Astrocyte (in vitro differentiated cells and primary cell): ENCODE results near the gene KCNJ1.

GRCh38 chr11:128417542-128417833 lies 169.9 kb downstream of the ETS1 start:
- PRO-cap: no peak
- RRBS, 2 experiments: no CpG with 5 or more reads among the region's 3 CpGs

GRCh38 chr11:128455550-128456264 lies 131.7 kb downstream of the ETS1 start:
- PRO-cap: unidirectional peak, minus-strand start at chr11:128455832
- RRBS, 2 experiments: no CpG with 5 or more reads among the region's 5 CpGs

GRCh38 chr11:128456575-128456991 lies 130.8 kb downstream of the ETS1 start:
- PRO-cap: no peak
- RRBS, 2 experiments: no CpG with 5 or more reads among the region's 5 CpGs

DNA sequence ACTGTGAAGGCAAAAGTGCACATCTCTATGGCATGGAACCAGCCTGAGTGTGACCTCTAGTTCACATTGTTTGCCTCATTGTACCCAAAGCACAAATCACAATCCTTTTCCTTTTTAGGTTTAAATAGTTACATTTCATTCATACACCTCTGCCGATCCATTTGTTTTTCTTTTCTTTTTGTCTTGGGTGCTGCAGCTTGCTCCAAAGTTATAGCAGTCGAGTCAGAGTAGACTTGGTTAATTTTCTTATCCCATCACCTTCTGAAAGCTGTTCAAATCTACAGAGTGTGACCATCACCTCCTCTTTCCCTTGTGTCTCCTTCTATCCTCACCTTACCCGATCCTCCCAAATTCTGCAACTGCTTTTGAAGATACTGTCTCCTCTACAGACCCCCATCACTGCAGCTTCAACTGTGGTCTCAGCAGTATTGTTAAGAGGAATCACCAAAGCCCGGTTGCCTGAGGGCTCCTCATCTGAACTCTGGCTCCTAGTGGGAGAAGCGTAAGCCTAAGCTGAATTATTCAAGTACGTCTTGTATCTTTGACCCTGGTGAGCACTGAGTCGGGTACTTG lies 130.2 kb downstream of the ETS1 start:
- PRO-cap: no peak
- RRBS, 2 experiments: no CpG with 5 or more reads among the region's 7 CpGs

- PRO-cap: no peak
- RRBS, 2 experiments: no CpG with 5 or more reads among the region's 4 CpGs
These were observed 129.7 kb downstream of the ETS1 start for GRCh38 chr11:128457722-128458081.

GRCh38 chr11:128466971-128468118 lies 120.0 kb downstream of the ETS1 start:
- PRO-cap: no peak
- RRBS, 2 experiments: no CpG with 5 or more reads among the region's 17 CpGs

GRCh38 chr11:128551551-128552386 lies 35.6 kb downstream of the ETS1 start:
- PRO-cap: no peak
- RRBS, 2 experiments: no CpG with 5 or more reads among the region's 9 CpGs

DNA sequence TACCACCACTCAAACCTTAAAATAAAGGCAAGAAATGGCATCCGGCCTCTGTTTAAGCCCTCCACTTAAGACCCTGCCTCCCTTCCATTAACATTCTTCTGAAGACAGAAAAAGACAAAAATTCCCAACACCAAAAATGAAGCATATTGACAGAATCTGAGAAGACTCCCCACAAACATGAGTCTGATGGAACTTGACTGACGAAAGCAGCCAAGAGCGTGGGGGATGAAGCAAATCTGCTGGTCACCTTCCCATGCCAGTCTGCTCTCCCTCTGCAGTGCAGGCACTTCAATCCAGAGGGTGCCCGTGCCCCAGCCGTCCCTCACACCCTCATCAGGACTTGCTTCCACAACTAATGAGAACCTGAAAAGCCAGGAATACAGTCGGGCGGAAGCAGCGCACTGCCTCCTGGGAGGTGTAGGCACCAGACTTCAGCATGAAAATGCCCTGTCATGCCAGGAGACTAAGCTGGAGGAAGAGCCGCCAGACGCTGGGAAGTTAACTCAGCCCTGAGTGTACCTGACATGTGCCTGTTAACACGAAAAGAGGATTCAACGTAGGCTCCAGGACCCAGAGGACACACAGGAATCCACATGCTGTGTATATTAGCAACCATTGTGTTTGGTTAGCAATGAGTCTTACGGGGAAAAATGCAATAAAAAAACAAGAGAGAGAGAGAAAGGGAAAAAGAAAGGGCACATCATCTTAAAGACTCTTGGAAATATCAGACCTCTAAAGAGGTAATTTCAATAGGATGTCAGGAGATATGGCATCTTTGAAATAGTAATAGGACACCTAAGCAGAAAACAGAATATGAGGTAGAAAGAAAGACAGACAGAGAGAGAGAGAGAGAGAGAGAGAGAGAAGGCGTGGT lies 40.1 kb upstream of the FLI1 start:
- PRO-cap: no peak
- RRBS, 2 experiments: no CpG with 5 or more reads among the region's 14 CpGs

DNA sequence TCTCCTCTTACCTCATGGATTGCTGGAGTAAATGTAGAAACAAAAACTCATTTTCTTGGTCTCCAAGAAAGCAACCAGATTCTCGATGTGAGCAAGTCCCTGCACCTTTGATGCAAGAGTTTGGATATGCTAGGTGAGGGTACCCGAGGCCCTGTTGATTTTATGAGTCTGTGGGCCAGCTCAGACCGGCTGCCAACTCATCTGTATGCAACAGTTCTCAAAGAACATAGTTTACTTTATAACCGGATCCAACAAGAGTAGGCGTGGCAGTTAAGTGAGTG lies at the start of gene KCNJ1:
Gene KCNJ1 (minus strand): TSS at position 135 of the 281 bp plus-strand sequence.
- PRO-cap: no peak
- RRBS, 2 experiments: 69 to 92% methylated on average over 2 of the region's 5 CpGs

DNA sequence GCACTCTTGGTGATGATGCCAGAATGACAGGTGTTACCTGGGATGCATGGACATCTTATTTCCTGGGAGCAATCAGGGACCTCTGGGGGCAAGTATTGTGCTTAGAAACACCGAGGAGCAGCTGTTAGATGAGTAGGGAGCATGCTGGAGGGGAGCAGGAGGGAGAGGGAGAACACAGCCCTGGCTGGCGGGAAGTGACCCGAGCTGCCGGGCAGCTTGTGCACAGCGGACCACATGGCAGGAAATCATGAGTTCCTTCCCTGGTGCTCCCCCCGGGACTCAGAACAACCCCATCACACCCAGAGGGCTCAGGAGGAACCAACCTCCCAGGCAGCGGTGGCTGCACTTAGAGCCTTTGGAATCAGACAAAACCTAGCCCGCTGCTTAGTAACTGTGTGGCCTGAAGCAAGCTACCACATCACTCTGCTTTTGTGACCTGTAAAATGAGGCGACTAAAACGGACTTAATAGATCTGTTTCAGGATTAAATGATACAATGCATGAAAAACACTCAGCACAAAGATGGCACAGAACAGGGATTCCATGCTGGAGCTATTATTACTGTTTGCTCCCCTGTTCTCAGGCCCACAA lies 12.6 kb downstream of the KCNJ5 start:
- PRO-cap: no peak
- RRBS, 2 experiments: 7 to 9% methylated on average over 3 of the region's 10 CpGs

DNA sequence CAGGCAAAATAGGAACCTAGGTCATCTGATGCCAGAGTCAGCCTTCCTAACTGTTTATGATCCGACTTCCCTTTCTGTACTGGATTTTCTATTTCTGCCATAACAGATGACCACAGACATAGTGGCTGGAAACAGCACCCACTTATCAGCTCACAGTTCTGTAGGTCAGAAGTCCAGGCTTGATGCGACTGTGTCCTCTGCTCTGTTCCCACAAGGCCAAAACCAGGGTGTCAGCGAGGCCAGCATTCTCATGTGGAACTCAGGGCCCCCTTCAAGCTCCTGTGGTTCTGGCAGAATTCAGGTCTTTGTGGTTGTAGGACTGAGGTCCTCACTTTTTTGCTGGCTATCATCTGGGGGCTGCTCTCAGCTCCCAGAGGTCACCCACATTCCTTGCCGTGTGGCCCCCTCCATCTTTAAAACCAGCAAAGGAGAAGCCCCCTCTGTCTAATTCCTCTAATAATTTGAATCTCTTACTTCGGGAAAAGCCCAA lies 15.1 kb downstream of the KCNJ5 start:
- PRO-cap: no peak
- RRBS, 2 experiments: no CpG with 5 or more reads among the region's 5 CpGs

DNA sequence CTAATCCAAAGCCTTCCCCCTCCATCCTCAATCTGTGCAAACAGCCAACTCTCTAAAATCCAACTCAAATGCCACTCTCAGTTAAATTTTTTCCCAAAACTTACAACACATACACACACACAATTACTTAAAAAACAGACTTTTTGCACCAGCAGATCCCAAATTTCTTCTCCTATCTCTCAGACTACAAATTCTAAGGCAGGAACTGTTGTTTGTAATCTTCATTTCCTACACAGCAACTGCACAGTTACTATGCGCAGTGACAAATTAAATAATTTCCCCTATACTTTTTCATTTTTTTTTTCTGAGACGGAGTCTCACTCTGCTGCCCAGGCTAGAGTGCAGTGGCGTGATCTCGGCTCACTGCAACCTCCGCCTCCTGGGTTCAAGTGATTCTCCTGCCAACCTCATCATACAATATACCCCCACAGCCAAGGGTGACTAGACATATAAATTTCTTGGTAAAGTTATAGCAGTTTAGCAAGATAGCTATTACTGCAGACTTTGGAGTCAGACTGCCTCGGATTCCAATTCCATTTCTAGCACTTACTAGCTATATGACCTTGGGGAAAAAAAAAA lies 47.7 kb upstream of the ARHGAP32 start:
- PRO-cap: no peak
- RRBS, 2 experiments: no CpG with 5 or more reads among the region's 6 CpGs

- PRO-cap: no peak
- RRBS, 2 experiments: no CpG with 5 or more reads among the region's 3 CpGs
These were observed 68.6 kb upstream of the ARHGAP32 start for GRCh38 chr11:129260607-129261195.

DNA sequence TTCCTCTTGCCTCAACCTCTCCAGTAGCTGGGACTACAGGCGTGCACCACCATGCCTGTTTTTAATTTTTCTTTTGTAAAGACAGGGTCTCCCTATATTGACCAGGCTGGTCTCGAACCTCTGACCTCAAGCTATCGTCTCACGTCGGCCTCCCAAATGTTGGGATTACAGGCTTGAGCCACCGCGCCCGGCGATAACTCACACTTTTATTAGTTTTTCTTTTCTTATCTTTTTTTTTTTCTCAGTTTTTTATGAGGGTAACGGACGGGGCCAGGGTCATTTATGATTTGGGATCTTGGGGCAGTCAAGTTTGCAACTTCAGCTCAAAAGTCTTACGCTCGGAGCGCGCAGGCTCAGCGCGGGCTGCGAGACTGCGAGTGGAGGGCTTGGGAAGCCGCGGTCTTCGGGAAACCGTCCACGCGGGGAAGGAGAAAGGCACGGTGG lies 747 bp upstream of the BARX2 start:
- PRO-cap: no peak
- RRBS, 2 experiments: no CpG with 5 or more reads among the region's 26 CpGs

- PRO-cap: no peak
- RRBS, 2 experiments: no CpG with 5 or more reads among the region's 11 CpGs
These were observed 2.1 kb downstream of the BARX2 start for GRCh38 chr11:129377672-129378255.

GRCh38 chr11:129816198-129816522 lies 512 bp downstream of the TMEM45B start:
- PRO-cap: no peak
- RRBS, 2 experiments: 1 to 4% methylated on average over 5 of the region's 21 CpGs

GRCh38 chr11:129817062-129818160 lies 1.8 kb downstream of the TMEM45B start:
- PRO-cap: no peak
- RRBS, 2 experiments: no CpG with 5 or more reads among the region's 9 CpGs

GRCh38 chr11:129911320-129911696 lies 15.9 kb upstream of the NFRKB start:
- PRO-cap: no peak
- RRBS, 2 experiments: no CpG with 5 or more reads among the region's 3 CpGs

DNA sequence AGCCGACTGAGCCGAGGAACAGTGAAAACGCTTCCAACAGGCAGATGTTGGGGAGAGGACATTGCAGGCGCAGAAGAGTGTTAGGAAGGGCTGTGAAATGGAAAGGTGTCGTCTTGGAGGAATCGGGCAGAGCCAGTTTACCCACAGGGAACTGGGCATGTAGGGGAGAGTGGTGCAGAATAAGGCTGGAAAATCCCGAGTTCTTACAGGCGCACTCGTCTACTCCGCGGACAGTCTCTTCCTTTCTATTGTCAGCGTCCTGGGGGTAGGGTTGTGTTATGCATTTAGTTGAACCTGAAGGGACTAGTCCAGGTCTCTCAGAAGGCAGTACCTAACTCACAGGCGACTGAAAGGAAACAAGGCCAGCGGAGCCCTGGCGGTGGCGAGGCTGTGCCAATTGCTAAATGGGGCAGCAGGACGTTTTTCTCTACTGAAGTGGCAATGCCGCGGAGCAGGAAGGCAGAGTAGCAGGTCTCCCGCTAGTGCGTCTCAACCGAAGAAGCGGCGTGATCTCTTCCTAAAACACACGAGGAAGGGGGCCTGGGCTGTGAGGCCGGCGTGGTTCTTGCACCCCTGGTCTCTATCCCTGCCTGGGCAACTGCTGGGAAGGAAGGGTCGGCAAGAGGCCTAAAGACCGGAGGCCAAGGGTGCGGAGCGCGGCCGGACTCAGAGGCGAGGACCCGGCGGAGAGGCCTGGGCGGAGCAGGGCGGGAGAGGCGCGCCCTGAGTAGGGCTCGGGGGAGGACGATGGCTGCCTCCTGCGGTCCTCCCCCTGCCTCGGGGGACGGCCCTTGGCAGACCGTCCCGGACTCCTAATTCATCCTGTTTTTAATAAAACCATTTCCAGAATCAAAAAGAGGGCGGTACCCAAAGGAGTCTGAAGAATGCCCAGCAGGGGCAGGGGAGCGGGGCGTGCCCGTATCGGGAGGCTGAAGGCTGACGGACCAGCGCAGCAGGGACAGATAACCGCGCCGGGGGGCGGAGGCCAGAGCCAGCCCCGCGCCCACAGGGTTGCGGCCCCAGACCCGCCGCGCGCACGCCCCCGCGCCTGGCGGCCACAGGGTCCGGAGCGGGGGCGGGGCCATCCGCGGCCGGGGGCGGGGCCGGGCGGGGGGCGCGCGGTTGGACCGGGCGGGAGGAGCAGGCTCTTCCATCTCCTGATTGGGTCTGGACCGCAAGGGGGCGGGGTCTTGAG lies 700 bp upstream of the APLP2 start:
- PRO-cap: no peak
- RRBS, 2 experiments: under 1 to 7% methylated on average over 11 to 26 of the region's 85 CpGs

DNA sequence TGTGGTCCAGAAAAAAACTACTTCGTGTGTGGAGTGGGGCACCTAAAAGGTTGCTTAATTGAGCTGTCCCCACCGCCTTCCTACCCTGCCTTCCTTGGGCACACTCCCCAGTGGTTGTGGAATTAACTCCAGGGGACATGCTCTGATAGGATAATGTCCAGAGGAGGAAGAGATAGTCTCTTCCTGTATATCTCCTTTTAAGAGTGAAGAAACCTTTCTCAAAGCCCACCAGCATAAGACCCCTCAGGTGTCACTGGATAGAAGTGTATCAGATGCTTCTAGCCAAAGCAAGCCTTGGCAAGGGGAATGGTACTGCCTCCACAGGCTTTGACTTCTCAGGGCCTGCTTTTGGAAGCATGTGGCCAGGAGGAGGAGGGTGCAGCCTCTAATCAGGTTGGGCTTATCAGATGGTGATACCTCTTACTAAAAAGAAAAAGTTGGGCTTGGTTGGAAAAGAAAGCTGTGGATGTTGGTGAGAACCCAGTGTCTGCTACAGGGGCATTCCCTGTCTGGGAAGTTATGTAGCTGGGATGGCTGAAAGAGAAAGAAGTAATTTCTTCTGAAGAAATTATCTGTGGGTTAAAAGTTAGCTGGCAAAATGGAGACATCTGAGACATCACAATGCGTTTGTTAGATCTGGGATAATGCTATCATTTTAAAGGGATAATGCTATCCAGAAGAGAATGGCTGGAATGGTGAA lies 7.0 kb downstream of the APLP2 start:
- PRO-cap: no peak
- RRBS, 2 experiments: no CpG with 5 or more reads among the region's 3 CpGs